ENCODE measurements around a stretch of chr21.

DNA sequence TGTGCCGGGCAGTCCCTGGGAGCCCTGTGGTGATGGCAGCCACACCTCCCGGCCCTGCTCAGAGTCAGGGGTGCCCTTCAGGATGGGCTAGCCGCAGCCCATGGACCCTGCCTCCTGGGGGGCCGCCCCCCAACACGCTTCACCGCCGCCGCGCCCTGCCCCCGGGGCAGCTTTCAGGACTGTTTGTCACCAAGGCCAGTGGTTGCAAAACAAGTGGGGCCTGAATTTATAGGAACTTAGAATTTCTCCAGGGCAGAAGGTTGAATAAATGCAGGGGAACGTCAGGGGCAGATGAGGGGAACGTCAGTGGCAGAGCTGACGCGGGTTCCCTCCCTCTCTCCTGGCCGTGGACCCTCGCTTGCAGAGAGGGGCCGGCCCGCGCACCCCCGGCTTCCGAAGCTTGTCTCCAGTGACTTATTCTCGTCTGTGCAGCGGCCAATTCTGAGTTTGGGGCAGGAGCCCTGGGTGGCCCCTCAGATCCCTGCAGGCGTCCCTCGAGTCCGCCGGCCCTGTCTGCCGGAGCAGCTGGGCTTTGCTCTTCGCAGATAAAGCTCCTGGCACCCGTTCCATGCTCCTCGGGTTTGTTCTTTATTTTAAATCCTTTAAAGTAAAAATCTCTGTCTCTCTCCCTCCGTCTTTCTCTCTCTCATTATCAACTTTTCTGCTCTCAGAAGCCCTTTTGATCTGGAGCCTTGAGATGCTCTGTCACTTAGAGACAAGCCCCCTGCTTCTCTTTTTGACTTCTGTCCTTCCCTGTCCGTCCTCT, 41.1 kb upstream of the ADARB1 start:
- PRO-cap, 2 experiments: no peak in any of the 2 experiments
- RAMPAGE, long total RNA, 4 experiments: start-site peak on the plus strand in 1 of 4 experiments, centred at position 274 of the sequence, 8 reads per replicate

- PRO-cap, 2 experiments: no peak in any of the 2 experiments
- RAMPAGE, long total RNA, 4 experiments: start-site peak on the plus strand in 1 of 4 experiments, at chr21:45078870-45079335 at its widest, 19 reads per replicate
Measured at GRCh38 chr21:45078811-45079477, 4.6 kb downstream of the ADARB1 start.

GRCh38 chr21:45265785-45266511, 21.7 kb downstream of the POFUT2 start:
- PRO-cap, 2 experiments: no peak in any of the 2 experiments
- RAMPAGE, long total RNA, 4 experiments: no peak in any of the 4 experiments

DNA sequence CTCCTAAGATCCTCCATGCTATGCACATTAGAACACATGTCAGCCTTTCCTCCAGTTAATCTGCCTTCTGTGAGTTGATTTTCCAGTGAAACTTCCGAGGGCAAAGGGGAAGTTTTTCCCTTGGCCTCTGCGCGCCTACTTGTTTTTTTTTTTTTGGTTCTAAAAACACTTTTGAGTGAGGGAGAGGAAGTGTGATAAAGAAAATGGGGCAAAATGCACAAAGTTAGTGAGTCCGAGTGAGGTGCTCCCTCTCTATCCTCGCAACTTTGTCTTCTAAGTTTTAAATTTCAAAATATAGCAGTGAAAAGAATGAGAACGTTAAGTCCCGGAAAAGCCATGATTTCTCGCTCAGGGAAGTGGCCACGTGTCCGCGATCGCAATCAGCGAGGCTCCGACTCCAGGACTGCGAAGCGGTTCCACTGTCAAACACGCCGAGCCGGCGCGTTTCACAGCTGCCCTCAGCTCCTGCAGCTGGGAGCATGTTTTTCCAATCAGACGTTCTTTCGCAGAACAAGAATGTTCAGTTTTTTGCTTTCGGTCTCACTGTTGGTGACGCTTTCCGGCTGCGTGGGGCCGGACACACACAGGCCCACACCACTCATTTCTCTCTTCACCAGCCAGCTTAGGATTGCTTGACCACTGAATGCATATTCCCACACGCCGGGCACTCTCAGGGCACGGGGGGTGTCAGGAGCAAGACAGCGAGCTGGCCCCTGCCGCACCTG, 47.6 kb upstream of the COL18A1 start:
- PRO-cap, 2 experiments: peak in 1 of 2 experiments; most common minus-strand start position 268 of the sequence (in 1)
- RAMPAGE, long total RNA, 4 experiments: no peak in any of the 4 experiments

DNA sequence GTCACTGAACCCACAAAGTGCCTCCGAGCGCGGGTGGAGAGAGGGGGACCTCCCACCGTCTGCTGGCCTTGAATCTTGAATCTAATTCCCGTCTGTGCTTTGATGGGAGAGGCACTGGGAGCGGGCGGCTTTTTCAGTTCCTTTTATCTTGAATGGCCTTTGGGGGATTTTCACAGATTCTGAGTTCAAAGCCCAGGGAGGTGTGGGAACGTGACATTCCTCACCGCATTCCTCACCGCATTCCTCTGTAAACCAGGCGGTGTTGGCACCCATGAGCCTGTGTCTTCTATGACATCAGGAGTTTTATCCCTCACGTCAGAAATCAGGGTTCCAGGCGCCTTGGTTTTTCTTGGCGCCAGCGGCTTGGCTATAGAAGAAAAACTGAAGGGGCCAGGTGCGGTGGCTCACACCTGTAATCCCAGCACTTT, 39.2 kb upstream of the COL18A1 start:
- PRO-cap, 2 experiments: no peak in any of the 2 experiments
- RAMPAGE, long total RNA, 4 experiments: no peak in any of the 4 experiments

- PRO-cap, 2 experiments: no peak in any of the 2 experiments
- RAMPAGE, long total RNA, 4 experiments: no peak in any of the 4 experiments
Measured at GRCh38 chr21:45386549-45387543, 18.1 kb upstream of the COL18A1 start.

GRCh38 chr21:45479731-45480266, 62.4 kb downstream of the SLC19A1 start:
- PRO-cap, 2 experiments: no peak in any of the 2 experiments
- RAMPAGE, long total RNA, 4 experiments: no peak in any of the 4 experiments

DNA sequence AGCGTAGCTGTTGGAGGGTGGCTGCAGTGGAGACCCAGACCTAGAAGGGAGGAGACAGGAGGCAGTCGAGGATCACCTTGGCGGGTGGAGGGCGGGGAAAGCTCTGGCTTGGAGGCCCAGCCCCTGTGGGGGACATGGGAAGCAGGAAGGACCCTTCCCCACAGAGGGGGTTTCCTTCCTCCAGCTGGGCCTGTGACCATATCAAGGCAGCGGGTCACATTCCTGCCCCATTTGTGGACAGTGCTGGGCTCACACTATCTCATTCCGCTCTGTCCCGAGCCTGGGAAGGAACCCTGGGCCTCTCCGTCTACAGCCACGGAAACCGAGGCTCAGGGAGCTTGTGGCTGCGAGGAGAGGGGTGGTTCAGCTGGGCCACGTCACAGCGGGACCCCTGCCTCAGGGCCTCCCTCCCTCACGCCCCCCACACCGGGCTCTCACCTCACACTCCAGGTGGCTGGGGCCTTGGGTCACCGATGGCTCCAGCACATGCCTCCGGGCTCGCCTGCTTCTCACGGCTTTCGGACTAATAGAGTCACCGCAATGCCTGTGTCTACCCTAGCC, 56.5 kb downstream of the SLC19A1 start:
- PRO-cap, 2 experiments: no peak in any of the 2 experiments
- RAMPAGE, long total RNA, 4 experiments: no peak in any of the 4 experiments

GRCh38 chr21:45490969-45491501, 51.2 kb downstream of the SLC19A1 start:
- PRO-cap, 2 experiments: no peak in any of the 2 experiments
- RAMPAGE, long total RNA, 4 experiments: start-site peak on the plus strand in 1 of 4 experiments, at chr21:45491291-45491305 at its widest, 7 reads per replicate

DNA sequence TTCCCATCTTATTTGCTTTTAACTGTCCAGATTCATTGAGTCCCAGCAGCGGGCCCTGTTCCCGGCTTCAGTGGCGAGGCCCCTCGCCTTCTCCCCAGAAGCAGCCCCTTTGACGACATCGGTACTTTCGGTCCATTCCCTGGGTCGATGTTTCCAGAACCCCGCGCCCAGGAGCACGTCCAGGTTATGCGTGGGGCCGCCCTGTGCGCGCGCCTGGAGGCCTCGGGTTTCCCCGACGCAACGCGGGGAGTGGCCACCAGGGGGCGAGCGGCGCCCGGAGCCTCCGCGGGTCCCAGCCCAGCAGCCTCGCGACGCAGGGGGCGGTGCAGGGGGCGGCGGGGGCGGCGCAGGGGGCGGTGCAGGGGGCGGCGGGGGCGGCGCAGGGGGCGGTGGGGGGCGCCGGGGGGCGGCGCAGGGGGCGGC, 12.6 kb upstream of the SLC19A1 start:
- PRO-cap, 2 experiments: no peak in any of the 2 experiments
- RAMPAGE, long total RNA, 4 experiments: start-site peak on the minus strand in 4 of 4 experiments, centred at positions 210 to 229 of the sequence, 8 to 14 reads per replicate

- PRO-cap, 2 experiments: no peak in any of the 2 experiments
- RAMPAGE, long total RNA, 4 experiments: no peak in any of the 4 experiments
Measured at GRCh38 chr21:45631897-45632441, 11.6 kb upstream of the PCBP3 start.

GRCh38 chr21:45706468-45706894, 63.0 kb downstream of the PCBP3 start:
- PRO-cap, 2 experiments: no peak in any of the 2 experiments
- RAMPAGE, long total RNA, 4 experiments: no peak in any of the 4 experiments

GRCh38 chr21:45868554-45869023, 113.0 kb upstream of the COL6A1 start:
- PRO-cap, 2 experiments: no peak in any of the 2 experiments
- RAMPAGE, long total RNA, 4 experiments: no peak in any of the 4 experiments

DNA sequence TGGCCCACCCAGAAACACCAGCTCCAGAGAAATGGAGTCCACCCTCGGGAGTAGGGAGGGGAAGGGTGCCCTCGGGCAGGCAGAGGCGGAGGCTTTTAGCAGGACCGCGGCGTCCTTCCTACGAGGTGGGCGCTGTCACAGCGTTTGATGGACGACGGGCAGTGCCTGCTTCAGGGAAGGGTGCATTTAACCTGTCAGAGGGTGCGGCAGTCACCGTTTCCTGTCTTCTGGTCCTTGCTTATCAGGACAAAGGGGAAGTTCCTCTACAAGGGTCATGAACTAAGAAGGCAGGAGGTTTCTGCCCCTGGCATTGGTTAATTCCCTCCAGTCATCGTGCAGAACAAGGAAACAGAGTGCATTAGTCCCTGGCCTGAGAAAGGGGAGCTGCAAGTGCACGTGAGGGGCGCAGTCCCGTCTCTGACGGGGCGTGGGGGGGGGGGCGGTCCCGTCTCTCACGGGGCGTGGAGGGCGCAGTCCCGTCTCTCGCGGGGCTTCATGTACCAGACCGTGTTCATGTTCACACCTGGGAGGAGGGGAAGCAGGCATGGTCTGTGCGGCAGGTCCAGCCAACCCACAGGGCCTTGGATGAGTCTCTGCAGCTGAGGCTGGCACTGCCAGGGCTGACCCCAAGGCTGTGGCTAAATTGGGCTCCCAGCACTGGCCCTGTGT, 89.4 kb upstream of the COL6A1 start:
- PRO-cap, 2 experiments: no peak in any of the 2 experiments
- RAMPAGE, long total RNA, 4 experiments: no peak in any of the 4 experiments

GRCh38 chr21:45986905-45987285, 5.3 kb downstream of the COL6A1 start:
- PRO-cap, 2 experiments: no peak in any of the 2 experiments
- RAMPAGE, long total RNA, 4 experiments: start-site peak on the plus strand in 3 of 4 experiments, at chr21:45987154-45987175 at its widest, 75 to 219 reads per replicate

GRCh38 chr21:46031690-46031889, 50.0 kb downstream of the COL6A1 start:
- PRO-cap, 2 experiments: no peak in any of the 2 experiments
- RAMPAGE, long total RNA, 4 experiments: no peak in any of the 4 experiments

DNA sequence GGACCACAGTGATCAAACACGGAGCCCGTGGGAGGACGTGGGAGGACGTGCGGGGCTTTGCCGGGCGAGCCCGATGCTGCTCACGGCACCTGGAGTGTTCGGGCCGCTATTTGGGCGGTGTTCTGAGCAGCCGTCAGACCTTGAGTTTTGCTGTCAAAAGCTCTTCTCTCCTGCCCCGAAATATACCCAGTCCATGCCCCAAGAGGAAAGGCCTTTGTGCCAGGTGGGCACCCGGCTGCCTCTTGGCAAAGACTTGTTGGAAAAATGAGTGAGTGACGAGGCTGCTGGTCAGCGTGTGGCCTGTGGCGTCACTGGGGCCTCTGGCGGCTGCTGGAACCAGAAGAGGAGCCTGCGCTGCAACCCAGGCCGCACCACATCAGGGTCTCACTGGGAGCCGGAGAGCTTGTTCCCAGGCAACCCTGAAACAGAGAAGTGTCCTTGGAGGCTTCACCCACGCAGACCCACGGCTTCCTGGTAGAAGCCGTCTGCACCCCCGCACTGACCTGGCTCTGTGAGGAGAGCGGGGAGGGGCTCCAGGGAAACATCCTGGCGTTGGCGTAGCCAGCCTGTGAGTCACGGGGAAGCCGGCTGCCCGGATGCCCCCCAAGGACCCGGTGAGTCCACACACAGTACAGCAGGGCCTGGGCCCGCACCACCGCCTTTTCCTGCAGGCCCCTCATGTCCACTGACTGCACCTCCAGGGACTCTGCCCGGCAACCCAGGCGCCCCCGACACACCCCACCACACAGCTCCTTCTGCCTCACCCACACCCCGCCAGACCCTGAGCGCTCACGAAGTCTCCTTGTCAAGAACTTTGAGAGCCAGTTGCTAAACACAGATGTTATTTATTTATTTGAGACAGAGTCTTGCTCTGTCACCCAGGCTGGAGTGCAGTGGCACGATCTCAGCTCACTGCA, 57.3 kb downstream of the COL6A1 start:
- PRO-cap, 2 experiments: peak in 1 of 2 experiments; most common plus-strand start position 625 of the sequence (in 1); most common minus-strand start position 511 of the sequence (in 1)
- RAMPAGE, long total RNA, 4 experiments: no peak in any of the 4 experiments

DNA sequence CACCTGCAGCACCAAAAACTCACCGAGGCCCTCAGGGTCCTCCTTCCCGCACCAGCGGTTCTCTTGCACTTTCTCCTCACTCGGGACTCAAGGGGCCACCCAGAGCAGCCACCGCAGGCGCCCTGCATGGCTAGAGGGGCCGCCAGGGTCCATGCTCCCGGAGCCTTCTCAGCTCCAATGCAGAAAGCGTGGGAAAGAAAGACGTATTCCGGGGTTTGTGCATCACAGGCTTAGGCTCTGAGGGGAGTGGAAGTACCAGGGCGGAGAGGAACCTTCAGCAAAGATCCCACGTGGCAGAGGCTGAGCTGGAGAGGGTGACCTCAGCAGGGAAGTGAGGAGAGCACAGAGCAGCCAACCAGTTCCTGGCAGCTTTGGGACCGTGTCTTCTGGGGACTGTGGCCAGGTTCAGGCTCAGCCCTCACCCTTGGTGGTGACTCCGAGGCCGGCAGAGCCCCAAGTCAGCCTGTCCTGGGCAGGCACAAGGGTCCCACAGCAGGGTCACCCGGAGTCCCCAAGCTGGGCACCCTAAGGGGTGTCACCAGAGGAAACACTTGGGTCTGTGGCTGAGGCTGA, 19.4 kb upstream of the COL6A2 start:
- PRO-cap, 2 experiments: no peak in any of the 2 experiments
- RAMPAGE, long total RNA, 4 experiments: no peak in any of the 4 experiments

- PRO-cap, 2 experiments: no peak in any of the 2 experiments
- RAMPAGE, long total RNA, 4 experiments: no peak in any of the 4 experiments
Measured at GRCh38 chr21:46110326-46111182, 12.6 kb downstream of the COL6A2 start.

GRCh38 chr21:46125596-46126164, 27.8 kb downstream of the COL6A2 start:
- PRO-cap, 2 experiments: no peak in any of the 2 experiments
- RAMPAGE, long total RNA, 4 experiments: no peak in any of the 4 experiments

Data from upper lobe of left lung (tissue), 5 donors.